ENCODE measurements around the genes BRD3OS and OLFM1.

GRCh38 chr9:133960250-133961150, 31.6 kb downstream of the VAV2 start:
- CAGE, long polyA plus RNA: no peak
- RRBS: 96% methylated on average over 5 of the region's 29 CpGs

GRCh38 chr9:134024765-134025743, at the start of gene BRD3OS:
Gene BRD3OS (plus strand): TSS chr9:134025481.
- CAGE, long polyA plus RNA: no peak
- RRBS: 0% methylated on average over 6 of the region's 61 CpGs

GRCh38 chr9:134065389-134066051, 2.3 kb downstream of the BRD3 start:
- CAGE, long polyA plus RNA: no peak
- RRBS: no CpG with 5 or more reads among the region's 23 CpGs

DNA sequence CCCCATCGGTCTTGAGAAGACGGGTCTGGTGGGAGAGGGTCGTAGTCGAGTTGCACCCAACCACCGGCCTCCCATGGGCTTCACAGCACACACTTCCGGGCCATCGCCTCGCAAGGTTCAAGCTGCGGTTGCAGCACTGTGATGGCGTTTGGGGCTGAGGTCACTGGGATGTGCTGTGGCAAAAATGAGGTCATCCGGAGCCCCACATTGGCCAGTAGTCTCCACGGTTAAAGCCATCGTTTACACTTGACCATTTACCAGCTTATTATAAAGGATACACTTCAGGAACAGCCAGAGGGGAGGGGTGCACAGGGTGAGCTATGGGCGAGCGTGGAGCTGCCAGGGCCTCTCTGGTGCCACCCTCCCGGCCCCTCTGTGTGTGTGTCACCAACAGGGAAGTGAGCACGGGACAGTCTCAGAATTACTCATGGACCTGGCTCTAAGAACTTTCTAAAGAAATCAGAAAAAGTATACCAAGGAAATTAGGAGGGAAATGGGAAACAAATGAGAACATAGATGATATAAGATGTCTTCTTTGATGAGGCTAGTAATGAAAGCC, 13.4 kb downstream of the WDR5 start:
- CAGE, long polyA plus RNA: no peak
- RRBS: 99% methylated on average over 5 of the region's 17 CpGs

GRCh38 chr9:134172456-134172849, 36.6 kb downstream of the WDR5 start:
- CAGE, long polyA plus RNA: no peak
- RRBS: 86% methylated on average over 4 of the region's 17 CpGs

GRCh38 chr9:134186523-134186706, 50.5 kb downstream of the WDR5 start:
- CAGE, long polyA plus RNA: no peak
- RRBS: no CpG with 5 or more reads among the region's 11 CpGs

DNA sequence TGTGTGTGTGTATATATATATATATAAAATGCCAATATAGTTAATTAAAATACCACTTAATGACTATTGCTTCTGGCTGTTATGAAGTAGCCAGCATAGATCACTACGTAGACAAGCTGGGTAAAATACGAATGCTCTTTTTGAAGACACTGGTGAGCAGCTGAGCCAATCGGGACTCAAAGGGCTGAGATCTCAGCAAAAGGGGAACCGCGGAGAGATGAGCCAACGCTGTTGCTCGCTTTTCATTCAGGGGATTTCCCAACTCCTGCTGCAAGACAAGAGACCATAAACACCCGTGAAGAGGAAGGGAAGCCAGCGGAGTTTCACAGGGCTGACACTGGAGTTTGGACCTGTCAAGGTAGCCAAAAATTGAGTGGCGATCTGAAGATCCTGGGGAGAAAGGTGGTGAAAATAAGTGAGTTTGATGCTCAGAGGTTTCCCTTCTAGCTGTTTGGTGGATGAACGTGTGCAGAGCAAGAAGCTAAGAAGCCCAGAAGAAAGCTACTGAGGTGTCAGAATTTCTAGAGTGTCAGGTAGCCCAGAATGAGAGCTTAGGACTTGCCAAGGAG, 82.4 kb upstream of the RXRA start:
- CAGE, long polyA plus RNA: no peak
- RRBS: no CpG with 5 or more reads among the region's 11 CpGs

GRCh38 chr9:134264320-134264891, 61.8 kb upstream of the RXRA start:
- CAGE, long polyA plus RNA: no peak
- RRBS: 90% methylated on average over 1 of the region's 15 CpGs

DNA sequence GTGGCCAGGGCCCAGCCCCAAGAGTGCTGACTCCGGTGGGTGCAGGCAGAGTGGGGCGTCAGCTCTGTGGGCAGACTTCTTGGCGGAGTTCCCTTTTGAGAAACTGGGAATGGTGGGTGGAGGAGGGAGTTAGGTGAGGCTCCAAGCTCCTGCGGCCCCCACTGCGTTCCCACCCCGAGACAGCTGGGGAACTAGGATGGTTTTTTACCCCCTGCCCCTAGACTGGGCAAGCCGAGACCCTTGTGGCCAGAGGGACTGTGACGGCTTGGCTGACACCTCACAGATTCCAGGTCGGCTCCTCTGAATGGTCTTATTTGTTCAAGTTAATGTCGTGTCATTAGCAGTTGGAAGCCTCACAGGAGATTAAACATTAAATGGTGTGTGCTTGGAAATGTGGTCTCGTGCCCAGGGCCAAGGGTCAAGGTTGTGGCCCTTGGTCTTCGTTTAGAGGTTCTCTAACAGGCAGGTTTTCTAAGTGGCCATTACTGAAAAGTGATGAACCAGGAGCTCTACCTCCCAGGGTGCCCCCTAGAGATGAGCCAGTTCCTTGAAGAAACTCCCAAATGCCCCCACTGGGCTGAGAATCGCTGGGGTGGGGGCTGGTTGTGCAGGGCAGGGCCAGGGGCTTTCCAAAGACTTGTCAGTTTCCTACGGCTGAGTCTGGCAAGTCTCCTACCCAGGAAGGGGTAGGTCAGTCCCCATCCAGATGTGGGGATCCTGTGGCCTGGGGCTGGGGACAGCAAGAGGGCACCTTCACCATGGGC, 61.2 kb upstream of the RXRA start:
- CAGE, long polyA plus RNA: no peak
- RRBS: 8% methylated on average over 1 of the region's 14 CpGs

- CAGE, long polyA plus RNA: no peak
- RRBS: no CpG with 5 or more reads among the region's 9 CpGs
Measured at GRCh38 chr9:134272683-134272979, 53.6 kb upstream of the RXRA start.

DNA sequence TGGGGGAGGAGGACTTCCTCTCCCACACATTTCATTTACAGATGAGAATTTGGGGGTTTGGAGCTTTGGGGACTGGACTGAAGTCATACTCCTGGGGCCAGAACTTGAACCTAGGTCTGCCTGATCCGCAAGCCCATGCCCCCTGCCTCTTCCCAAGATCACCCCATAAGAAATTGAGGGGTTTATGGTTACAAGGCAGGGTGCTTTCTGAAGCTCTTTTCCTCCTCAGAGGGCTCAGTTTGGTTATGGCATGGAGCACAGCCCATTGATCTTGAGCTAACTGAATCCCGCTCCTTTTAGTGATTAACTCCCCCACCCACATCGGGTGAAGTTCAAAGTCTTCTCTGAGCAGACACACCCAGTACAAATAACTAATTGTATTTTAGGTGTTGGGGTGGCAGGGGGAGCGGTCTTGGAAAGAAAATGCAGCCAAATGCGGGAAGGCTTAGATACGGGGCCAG, 18.7 kb upstream of the RXRA start:
- CAGE, long polyA plus RNA: no peak
- RRBS: no CpG with 5 or more reads among the region's 6 CpGs

- CAGE, long polyA plus RNA: no peak
- RRBS: 62% methylated on average over 8 of the region's 38 CpGs
Measured at GRCh38 chr9:134328816-134329867, 2.9 kb downstream of the RXRA start.

DNA sequence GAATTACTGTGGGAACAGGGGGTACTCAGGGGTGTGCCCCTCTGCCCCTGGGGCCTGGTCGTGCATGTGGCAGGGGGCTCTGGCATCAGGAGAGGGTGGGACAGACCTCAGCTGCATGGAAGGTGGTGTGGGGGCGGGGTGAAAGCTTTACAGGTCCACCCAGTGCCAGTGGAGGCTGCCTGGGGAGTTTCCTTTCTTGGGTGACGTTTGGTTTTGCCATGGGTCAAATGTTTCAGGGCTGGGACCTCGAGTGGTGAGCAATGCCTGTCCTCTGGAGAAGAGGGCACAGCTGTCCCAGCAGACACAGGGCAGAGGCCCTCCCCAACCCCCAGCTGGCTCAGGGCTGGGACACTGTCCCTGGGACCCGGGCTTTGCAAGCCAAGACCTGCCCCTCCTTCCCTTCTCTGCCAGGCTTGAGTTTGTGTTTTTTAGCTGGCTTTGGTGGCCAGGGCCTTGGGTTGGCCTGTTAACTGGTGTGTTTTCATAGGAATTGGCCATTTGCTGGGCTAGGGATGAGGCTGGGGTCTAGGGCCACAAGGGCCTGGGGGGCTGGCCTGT, 3.7 kb downstream of the RXRA start:
- CAGE, long polyA plus RNA: no peak
- RRBS: no CpG with 5 or more reads among the region's 5 CpGs

- CAGE, long polyA plus RNA: no peak
- RRBS: no CpG with 5 or more reads among the region's 12 CpGs
Measured at GRCh38 chr9:134336345-134336732, 10.1 kb downstream of the RXRA start.

GRCh38 chr9:134341315-134342219, 15.3 kb downstream of the RXRA start:
- CAGE, long polyA plus RNA: no peak
- RRBS: 89% methylated on average over 7 of the region's 20 CpGs

- CAGE, long polyA plus RNA: no peak
- RRBS: no CpG with 5 or more reads among the region's 22 CpGs
Measured at GRCh38 chr9:134380620-134381611, 54.7 kb downstream of the RXRA start.

DNA sequence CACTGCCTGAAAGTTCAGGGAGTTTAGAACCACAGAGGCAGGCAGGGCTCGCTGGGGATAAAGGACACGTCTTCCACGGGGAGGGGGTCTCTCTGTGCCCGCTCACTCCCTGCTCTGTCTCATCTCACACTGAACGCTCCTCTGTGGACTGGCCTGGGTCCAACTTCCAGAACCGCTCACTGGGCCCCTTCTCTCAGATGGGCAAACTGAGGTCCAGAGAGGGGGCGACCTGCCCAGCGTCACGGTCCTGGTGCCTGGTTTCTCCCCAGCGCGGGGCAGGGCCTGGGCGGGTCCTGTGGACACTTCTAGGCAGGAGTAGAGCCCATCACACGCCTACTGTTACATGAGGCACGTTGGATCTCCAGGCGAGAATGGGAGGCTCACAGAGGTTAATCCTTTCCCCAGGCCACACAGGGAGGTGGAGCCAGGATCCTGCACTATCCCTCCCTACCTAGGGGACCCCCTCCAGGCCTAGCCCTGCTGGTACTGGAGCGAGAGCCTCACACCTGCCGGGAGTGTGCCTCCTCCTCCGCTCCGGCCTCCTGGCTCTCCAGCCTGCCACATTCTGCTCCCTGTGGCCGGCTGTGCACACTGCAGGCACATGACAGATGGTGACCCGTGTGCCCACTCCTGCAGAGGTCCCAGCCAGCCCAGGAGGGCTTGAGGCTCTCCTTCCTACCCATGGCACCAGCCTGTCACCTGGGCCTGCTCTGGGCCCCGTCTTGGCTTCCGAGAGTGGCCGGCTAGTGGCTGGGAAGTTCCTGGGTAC, 93.3 kb downstream of the RXRA start:
- CAGE, long polyA plus RNA: no peak
- RRBS: no CpG with 5 or more reads among the region's 24 CpGs

- CAGE, long polyA plus RNA: no peak
- RRBS: 93% methylated on average over 8 of the region's 23 CpGs
Measured at GRCh38 chr9:134591532-134592291, 49.9 kb upstream of the COL5A1 start.

DNA sequence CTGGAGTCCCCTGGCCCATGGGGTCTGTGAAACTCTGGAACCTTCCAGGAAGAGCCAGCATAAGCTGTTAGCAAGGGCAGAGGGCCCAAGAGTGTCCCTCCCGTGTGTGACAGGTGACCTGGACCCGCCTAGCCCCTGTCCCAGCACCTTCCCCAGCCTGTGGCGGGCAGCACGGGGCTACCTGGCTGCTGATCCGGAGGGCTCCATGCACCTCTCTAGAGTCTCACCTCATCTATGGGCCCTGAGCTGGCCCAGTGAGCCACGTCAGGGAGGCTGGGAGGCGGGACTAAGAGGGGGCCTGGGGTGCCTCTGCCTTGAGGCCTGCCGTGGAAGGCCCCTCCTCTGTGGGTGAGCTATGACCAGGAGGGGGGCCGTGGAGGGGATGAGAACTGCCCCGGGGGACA, 65.2 kb downstream of the COL5A1 start:
- CAGE, long polyA plus RNA: no peak
- RRBS: no CpG with 5 or more reads among the region's 10 CpGs

GRCh38 chr9:135087372-135087877, at the start of gene OLFM1:
Gene OLFM1 (plus strand): TSS chr9:135087668.
- CAGE, long polyA plus RNA: no peak
- RRBS: 3% methylated on average over 28 of the region's 71 CpGs

Data from mammary epithelial cell (primary cell).